Epidermal melanocyte (primary cell): ENCODE results near the gene DENND5A.

DNA sequence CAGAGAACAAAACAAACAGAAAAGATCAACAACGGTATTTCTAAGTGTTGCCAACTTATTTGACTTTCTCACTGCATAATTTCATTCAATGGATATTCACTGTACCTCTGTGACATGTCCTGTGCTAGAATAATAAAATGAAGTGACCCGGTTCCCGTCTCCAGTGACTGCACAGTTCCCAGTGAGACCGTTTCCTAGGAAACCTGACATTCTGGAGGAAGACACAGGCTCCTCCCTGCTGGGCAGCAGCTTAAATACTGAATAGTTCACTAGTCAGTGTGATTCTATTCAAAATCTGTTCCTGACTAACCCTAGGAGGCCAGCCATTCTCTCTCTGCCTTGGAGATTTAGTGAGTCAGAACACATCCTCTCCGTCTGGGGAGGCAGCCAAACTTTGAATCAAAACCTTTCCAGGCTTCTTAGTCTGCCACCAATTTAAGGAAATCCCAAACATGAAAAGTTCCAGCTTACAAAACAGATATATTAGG is 11.3 kb downstream of the TRIM66 start:
- RRBS, result no CpG with 5 or more reads among the region's 5 CpGs

DNA sequence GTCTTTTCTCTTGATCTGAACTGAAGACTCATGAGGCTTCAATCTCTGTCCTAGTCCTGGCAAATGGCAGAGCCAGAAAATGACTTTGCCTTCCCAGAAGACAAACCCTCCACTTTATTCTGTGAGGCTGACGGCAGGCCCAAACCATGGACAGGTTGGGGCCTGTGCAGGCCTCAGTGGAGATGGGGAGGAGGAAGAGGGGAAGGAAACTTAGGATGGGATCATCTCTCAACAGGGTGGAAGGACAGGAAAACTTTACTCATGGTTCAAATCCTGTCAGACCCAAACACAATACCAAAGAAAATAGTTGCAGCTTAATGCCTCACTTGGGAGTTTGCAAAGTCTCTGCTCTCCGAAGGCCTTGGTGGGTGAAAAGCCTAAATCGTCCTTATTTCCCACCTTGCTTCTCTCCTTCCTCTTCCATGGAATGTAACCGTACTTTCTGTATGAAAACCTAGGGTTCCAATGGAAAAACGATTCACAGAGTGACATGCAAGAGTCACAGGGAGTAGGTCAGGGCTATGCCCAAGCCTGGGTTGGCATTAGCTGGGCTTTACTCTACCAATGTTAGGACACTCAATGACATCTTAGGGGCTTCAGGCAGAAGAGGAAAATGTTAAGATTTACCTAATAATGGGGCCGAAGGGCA is 10.0 kb downstream of the RPL27A start:
- RRBS, result no CpG with 5 or more reads among the region's 6 CpGs

DNA sequence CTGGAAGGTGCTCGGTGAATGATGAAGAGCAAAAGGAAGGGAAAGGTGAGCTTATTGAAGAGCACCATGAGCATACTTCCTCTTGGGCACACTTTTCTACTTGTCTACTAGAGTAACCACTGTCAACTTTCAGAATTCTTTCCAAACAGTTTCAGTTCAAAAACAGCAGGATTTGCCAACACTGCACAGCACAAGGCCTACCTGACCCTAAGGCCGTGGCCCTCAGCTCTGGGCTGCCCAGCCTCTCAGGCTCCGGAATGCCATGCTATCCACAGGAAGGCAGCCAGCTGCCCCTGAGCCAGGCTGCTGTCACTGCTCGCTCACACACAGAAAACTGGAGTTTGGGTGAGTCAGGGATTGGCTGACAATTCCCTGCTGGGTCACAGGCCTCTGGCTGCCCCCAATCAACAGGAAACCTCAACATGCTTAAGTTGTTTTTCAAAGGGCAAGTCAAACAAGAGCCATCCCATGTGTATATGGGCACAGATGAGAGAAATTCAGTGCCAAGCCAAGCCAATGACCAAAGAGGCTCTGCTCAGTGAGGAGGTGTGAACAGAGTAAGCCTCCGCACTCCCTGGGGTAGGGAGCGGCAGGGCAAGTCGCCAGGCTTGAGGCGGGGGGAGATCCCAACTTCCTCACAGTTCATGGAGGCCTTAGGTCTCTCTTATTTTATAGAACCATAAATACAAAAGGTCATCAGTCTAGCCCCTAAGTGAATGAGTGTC is 50.2 kb downstream of the RPL27A start:
- RRBS, result no CpG with 5 or more reads among the region's 8 CpGs

DNA sequence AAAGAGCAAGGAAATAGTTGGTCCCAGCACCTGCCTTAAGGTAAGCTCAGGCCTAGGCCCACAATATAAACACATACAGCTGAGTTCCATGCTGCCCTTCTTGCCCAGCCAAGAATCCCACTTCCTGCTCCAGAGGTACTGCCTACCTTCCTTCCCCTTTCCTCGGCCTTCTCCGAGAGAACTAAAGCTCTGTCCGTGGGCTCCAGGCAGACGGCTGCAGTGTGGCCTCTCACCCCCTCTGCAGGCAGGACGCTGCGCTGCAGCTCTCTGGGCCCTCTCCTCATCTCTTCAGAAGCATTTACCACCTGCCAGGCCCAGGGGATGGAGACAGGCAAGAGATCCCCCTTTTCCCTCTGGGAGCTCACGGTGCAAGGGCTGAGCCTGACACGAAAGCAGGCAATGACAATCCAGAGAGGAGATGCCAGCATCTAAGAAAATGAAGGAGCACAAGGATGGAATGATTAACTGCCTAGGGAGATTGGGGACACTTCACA is 46.3 kb upstream of the SCUBE2 start:
- RRBS, result no CpG with 5 or more reads among the region's 8 CpGs

DNA sequence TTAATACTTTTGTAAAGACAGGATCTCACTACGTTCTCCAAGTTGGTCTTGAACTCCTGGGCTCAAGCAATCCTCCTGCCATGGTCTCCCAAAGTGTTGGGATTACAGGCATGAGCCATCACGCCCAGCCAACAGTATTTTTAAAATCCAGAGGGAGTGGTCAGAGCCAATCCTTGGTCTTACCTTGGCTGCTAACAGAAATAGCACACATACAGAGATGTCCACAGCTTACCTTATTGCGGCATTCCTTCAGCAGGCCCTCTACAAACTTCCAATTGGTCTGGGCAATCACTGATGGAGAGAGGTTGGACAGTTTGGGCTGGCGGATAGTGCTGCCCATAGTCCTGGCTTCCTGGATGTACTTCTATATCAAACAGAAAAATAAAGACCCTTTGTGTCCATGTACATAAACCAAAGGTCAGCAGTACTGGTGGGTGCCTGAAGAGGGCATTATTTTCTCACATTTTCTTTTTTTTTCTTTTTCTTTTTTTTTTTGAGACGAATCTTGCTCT is 74.3 kb upstream of the SCUBE2 start:
- RRBS, result no CpG with 5 or more reads among the region's 5 CpGs

DNA sequence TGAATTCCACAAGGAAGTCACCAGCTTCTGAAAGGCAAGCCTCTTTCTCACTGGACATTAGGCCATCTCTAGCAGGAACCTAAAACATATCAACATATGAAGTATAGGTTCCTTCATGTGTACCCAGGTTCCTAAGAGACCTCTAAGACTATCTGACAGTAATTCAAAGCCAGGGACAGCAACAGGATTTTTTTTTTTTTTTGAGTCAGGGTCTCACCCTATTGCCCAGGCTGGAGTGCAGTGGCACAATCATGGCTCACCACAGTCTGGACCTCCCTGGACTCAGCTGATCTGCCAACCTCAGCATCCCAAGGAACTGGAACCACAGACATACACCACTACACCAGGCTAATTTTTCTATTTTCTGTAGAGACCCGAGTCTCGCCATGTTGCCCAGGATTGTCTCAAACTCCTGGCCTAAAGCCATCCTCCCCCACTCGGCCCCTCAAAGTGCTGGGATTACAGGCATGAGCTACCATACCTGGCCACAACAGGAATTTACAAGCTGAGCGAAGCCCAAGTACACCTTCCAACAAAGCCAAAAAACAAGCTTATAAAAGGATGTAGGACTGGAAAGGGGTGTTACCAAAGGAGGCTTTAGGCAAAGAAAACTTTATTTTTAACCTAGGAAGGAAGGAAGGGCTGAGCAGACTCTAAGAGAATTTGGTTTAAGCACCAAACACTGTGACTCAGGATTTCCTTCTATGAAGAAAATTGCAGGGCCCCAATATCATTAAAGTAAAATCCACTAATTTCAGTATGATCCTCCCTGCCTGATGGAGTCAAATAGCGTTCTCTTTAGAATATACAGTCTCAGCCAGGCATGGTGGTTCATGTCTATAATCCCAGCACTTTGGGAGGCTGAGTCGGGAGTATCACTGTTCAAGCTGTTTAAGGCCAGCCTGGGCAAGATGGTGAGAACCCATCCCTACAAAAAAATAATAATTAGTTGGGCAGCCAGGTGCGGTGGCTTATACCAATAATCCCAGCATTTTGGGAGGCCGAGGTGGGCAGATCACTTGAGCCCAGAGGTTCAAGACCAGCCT is 12.2 kb downstream of the DENND5A start:
- RRBS, result no CpG with 5 or more reads among the region's 8 CpGs

DNA sequence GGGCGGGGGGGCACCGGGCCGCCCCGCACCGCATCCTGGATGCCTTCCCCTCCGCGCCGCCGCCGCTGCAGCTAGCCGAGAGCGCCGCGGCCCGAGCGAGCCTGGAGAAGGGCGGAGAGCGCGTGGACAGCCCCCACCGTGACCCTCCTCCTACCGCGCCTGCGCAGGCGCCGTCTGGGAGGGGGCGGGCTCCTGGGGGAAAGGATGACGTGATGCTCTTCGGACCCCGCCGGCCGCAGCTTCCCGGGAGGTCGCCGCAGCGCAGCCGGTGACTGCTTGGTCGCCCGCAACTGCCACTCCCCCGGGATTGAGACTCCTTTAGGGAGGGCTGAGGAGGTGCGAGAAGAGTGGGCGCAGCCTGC is at the start of gene DENND5A:
Gene DENND5A (minus strand): TSS at position 110 of the 362 bp plus-strand sequence.
- RRBS, result 11% methylated on average over 8 of the region's 41 CpGs

- RRBS, result no CpG with 5 or more reads among the region's 11 CpGs
These were observed 24.0 kb upstream of the DENND5A start for GRCh38 chr11:9288796-9289898.

GRCh38 chr11:9364038-9365131 is 20.1 kb upstream of the IPO7 start:
- RRBS, result 4% methylated on average over 19 of the region's 69 CpGs

- RRBS, result no CpG with 5 or more reads among the region's 3 CpGs
These were observed 9.3 kb upstream of the ZNF143 start for GRCh38 chr11:9451595-9451898.

DNA sequence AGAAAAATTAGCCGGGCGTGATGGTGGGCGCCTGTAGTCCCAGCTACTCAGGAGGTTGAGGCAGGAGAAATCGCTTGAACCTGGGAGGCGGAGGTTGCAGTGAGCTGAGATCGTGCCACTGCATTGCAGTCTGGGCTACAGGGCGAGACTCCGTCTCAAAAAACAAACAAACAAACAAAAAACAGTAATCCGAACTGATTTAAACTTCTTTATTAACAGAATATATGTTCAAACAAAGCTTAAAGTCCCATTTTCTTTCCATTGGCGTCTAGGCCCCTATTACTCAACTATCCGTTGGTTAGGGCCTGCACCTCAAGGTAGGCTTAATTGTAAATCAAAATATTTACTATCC is 1.5 kb upstream of the ZNF143 start:
- RRBS, result no CpG with 5 or more reads among the region's 11 CpGs

GRCh38 chr11:9576978-9578059 is 3.8 kb downstream of the WEE1 start:
- RRBS, result no CpG with 5 or more reads among the region's 16 CpGs

GRCh38 chr11:9716346-9717292 is 52.7 kb downstream of the SWAP70 start:
- RRBS, result no CpG with 5 or more reads among the region's 6 CpGs

DNA sequence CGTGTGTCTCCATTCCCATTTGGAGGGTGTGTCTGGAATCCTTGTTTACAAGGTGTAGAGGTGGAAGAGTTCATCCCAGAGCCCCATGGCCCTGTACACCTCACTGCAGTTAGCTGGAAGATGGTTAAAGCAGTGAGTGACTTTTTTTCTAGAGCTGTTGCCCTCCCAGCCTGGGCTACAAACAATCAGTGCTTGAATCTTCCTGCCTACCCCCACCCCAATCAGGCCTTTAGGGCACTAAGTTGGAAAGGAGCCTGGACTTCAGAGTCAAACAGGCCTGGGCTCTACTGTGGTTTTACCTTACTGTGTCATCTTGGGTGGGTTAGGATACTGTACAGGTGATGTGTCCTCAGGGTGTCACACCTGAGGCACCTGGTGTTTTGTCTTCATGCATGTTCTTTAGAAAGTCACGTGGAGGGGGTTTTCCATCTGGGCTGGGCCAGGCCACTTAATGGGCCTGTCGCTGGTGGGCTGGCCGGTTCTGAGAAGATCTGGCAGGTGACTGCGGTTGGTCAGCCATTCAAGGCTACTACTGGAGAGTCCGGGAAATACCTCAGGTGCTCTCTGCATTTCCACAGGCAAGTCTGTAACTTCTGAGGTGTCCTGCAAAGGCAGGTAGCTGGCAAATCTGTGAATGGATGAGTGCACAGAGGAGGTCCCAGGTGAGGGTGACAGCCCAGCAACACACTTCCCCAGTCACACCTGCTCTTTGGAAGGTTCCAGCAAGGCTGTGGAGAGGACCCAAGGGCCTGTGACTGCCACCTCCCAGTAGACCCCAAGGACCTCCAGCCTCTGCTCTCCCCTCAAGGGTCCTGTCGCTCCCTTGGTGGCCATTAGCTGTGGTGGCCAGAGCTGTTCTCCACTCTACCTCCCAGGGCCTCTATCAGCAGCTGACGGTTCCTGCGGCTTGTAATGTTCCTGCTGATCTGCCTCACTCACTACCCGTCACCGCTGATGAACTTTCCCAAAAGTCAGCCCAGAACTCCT is 92.7 kb downstream of the SWAP70 start:
- RRBS, result 94% methylated on average over 3 of the region's 11 CpGs

GRCh38 chr11:9905747-9906446 is 242.0 kb downstream of the SWAP70 start:
- RRBS, result no CpG with 5 or more reads among the region's 2 CpGs

DNA sequence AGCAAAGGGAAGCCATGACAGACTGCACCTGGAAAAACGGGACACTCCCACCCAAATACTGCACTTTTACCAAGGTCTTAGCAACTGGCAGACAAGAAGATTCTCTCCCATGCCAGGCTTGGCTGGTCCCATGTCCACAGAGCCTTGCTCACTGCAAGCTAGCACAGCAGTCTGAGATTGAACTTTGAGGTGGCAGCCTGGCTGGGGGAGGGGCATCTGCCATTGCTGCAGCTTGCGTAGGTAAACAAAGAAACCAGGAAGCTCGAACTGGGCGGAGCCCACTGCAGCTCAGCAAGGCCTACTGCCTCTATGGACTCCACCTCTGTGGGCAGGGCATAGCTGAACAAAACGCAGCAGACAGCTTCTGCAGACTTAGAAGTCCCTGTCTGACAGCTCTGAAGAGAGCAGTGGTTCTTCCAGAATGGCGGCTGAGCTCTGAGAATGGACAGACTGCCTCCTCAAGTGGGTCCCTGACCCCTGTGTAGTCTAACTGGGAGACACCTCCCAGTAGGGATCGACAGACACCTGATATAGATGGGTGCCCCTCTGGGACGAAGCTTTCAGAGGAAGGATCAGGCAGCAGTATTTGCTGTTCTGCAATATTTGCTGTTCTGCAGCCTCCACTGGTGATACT is 267.1 kb downstream of the SWAP70 start:
- RRBS, result no CpG with 5 or more reads among the region's 8 CpGs

DNA sequence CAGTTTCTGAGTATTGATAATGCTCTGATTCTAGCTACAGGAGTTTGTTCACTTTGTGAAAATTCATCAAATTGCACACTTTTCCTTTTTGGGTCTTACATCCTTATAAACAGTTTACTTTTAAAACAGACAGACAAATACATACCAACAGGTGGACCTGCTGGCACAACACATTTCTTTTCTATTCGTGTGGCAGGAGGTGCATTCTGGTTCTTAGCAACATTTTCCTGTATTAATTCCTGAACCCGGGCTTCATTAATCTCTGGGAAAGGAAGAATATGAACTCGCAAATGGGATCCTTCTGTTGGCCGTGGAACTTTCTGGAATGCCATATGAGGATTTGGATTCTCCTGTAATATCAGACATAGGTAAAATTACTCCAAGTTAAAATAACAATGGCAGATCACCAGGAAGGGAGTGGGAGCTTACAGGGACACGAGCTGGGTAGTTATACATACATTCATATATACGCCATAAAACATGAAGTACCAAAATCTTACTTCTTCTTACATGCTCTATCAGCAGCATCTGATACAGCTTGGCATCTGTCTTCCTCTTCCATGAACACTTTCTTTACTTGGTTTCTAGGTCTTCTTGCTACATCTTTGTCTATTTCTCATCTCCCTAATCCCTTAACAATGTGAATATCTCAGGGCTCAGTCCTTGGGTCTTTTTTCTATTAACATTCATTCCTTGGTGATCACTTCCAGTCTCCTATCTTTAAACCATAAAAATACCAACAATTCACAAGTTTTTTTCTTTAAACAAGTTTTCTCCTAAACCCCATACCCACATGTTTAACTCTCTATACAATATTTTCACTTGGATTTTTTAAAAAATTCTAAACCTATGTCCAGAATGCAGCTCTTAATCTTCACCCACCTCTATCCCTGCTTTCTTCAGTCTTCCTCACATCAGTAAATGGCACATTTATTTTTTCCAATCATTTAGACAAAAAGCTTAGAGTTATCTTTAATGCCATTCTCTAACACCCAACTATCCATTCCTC is 304.6 kb downstream of the SWAP70 start:
- RRBS, result no CpG with 5 or more reads among the region's 6 CpGs

GRCh38 chr11:10187265-10187958 is 106.6 kb downstream of the SBF2 start:
- RRBS, result no CpG with 5 or more reads among the region's 4 CpGs

DNA sequence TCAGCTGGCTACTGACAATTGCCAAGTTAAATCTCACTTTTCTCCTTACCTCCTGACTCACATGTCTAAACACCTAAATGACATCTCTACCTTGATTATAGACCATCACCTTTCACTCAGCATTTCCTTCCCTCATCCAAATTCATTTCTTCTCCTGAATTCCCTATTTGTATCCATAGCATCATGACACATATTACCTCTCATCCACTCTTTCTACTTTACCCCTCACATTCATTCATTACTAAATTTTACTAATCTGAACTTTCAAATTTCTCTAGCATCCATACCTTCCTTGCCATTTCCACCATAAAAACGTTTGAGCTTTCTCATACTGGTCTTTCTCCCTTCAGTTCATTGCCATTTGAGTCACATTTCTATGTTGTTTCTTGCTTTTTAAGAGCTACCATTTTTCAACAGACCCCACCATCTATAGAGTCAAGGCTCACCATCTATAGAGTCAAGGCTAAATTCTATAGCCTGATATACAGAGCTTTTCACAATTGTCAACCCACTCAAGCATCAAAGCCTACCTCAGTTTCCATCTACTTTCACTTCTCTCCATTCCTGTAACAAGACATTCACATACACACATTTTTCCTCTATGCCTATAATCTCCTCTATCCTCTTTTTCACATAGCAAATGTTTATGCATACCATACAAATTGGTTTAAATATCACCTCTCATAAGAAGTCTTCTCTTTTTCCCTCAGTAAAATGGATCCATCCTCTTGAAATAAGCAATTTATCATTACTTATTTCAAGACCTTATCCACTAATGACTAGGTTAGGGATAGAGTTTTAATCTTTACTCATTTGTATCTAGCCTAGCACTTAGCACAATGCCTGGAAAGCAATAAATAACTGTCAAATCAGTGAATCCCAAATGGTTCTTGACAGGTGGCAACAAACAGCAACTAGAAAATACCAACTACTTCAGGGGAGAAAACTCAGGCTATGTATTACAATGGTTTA is 11.3 kb downstream of the SBF2 start:
- RRBS, result no CpG with 5 or more reads among the region's 1 CpG

DNA sequence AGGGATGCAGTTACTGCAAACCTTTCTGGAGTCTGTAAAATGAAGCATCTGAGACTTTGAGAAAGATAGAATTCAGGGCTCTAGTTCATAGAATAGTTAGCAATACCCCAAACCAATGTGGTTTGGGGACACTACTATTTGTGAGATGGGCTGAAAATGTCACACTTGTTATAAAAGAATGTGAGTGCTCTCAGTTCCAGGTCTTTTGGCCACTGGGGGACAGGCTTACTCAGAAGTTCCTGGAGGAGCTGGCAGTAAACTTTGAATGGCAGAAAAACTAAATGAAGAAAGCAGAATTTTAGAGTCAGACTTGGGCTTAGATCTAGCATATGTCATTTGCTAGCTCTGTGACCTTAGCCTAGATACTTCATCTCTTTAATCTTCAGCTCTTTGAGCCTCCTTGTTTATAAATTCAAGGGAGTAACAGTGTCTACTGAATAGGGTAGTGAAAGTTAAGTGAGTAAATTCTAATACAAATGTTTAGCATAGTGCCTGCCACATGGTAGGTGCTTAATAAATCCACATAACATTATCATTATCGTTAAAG is 3.7 kb downstream of the LYVE1 start:
- RRBS, result no CpG with 5 or more reads among the region's 1 CpG